Measurements from ENCODE around the genes FILIP1 and SENP6.

DNA sequence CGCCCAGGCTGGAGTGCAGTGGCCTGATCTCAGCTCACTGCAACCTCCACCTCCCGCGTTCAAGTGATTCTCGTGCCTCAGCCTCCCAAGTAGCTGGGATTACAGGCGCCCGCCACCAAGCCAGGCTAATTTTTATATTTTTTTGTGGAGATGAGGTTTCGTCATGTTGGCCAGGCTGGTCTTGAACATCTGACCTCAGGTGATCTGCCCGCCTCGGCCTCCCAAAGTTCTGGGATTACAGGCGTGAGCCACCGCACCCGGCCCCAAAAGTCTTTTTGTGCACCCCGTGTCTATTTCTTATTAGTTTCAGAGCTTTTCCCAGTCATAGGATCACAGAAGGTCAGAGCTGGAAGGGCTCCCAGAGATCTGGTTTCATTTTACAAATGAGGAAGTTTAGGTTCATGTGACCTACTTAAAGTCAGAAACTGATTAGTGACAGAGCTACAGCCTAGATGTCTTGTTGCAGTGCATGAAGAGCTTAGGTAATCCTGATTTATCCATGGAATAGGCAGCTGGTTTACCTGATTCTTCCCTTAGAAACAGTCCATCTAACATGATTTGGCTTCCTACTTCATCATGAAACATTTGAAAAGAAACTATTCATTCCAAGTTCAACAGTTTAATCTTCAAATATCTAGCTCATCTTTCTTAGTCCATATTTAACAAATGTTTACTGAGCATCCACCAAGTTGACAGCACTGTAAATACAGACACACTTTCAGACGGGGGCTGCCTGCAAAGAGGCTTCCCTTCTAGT lies 1.5 kb upstream of the OGFRL1 start:
- RRBS: no CpG with 5 or more reads among the region's 14 CpGs

- RRBS: no CpG with 5 or more reads among the region's 2 CpGs
Observed at GRCh38 chr6:71417888-71418352, 129.3 kb downstream of the OGFRL1 start.

DNA sequence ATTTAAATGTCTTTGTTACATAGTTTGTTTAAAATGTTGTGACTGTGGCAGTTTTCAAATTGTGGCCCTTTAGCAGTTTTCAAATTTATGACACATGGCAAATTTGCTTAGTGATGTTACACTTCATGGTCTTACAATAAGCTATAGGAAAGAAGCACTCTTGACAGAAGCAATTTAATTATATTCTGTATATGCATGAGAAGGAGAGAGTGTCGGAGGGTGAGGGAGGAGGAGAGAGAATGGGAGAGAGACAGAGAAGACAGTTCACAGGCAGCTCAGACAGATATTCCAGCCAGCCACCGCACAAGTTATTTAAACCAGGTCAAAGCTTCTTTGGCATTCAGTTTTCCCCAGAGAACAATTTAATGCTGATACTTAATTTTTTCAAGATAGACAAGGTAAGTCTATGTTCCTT lies 255.4 kb upstream of the KCNQ5 start:
- RRBS: no CpG with 5 or more reads among the region's 2 CpGs

GRCh38 chr6:72654061-72654699 lies 32.3 kb downstream of the KCNQ5 start:
- RRBS: no CpG with 5 or more reads among the region's 3 CpGs

DNA sequence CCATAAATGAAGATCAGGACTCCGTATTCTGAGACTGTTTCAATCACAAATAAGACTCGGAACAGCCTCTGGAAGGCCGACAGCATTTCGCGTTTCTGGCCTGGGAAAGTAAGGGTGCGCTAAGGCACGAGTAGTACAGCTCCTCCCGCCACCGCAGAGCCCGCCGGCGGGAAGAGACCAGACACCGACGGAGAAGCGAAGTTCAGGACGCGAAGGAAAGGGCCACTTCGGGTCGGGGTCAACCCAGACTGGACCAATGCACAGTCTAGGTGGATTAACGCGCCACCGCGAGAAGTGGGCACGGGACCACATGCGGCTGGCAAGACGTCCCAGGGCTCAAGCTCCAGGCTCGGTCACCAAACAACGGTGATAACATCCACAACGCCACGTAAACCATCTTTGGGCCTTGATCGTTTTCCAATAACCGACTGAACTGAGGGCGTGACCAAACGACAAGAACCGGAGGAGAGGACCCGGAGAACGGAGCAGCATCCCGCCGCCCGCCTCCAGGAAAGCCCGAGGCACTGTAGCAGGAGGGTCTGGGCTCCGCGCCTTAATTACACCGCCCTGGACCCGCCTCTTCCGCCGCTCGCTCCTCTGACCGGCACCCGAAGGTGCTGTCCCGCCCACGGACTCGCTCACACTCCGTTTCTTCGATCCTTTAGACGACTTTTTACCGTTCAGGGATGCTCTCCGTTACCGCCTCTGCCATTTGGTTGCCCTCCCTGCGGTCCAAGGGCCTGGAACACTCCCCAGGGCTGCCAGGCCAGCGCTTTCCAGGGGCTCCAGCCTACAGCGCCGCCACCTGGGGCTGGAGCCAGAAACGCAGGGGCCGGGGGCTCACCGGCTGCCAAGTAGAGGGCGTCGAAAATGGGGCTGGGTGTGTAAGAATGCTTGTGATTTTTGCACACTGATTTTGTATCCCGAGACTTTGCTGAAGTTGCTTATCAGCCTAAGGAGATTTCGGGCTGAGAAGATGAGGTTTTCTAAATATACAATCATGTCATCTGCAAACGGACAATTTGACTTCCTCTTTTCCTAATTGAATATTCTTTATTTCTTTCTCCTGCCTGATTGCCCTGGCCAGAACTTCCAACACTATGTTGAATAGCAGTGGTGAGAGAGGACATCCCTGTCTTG lies 44.1 kb downstream of the DPPA5 start:
- RRBS: 5% methylated on average over 5 of the region's 71 CpGs

DNA sequence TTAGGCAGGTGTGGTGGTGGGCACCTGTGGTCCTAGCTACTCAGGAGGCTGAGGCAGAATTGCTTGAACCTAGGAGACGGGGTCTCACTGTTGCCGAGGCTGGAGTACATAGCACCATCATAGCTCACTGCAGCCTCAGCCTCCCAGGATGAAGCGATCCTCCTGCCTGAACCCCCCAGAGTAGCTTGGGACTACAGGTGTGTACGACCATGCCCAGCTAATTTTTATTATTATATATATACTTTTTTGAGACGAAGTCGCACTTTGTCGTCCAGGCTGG lies 6.9 kb downstream of the EEF1A1 start:
- RRBS: no CpG with 5 or more reads among the region's 7 CpGs

- RRBS: no CpG with 5 or more reads among the region's 5 CpGs
Observed at GRCh38 chr6:73519803-73520029, 1.1 kb downstream of the EEF1A1 start.

- RRBS: 4% methylated on average over 7 of the region's 24 CpGs
Observed at GRCh38 chr6:73579872-73581085, 59.4 kb upstream of the EEF1A1 start.

DNA sequence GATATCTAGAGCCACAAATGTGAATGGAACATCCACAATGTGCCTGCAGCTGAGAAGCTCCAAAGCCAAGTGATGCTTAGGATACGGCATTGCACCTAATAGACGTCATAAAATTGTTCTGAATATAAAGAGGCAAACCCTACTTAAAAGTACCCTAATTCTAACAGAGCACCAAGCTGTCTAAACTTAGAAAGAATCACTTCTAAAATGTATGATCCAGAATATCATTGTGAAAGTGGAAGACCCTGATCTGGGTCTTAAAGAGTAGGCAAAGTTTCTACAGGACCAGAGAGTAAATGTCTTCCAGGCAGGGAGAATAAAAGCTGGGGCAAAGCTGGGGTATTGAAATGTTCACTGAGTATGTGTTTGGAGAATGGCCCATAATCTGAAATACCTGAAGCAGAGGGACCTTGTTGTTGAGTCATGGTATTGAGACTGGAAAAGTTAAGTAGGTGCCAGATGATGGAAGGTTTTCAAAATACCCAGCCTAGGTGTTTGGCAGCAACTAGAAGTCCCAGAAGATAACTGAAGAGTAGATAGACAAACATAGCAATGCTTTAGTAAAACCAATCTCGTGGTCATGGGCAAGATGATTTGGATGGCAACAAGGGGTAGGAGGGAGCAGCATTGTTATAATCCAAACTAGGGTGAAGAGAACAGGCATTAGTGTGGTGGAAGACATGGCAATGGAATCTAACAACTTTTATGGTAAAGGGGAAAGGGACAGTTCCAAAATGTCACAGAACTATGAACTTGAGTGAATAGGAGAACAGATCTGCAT lies 2.5 kb downstream of the FILIP1 start:
- RRBS: no CpG with 5 or more reads among the region's 3 CpGs

DNA sequence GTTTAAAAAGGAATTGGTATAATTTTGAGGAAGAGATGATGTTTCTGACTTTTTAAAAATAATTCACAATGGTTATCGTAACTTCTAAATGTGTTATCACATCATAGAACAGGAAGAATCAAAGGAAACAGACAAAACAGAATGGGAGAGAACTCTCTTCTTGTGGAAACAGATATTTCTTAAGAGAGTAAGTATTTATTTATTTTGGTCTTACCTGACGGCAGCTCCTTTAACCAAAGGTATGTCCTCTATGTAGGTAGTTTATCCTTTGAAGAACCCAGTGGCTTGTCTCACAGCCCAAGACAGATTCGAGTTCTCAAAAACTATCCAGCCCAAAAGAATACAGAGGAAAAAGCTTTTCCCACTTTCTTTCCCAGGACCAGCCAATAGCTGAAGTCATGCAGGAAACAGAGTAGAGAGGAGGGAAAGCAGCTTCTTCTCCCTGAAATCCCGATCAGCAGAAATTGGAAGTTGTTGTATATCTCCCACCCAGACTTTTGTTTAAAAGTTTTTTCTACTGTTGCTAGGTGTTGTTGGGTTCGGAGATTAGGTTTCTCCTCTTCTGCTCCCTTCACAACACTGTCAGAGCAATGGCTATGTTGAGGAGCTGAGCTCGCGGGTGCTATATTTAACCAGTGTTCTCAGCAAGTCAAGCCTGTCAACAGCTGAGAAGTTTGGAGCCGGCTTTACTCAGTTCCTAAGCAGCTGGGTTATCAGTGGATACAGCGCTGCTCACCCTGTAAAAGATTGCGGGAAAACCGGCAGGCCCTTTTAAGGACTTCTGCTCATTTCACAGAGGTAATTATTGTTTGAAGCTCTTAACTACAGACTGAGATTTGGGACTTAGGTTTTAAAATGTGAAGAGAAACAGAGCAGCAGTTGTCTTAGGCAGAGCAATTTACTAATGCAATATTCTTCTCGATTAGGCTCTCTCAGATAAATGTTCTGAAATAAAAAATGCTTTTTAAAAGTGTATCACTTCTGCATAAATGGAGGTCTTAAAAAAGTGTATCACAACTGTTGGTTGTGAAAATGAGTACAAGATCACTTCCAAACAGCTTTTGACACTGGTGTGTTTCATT lies at the start of gene FILIP1:
FILIP1 (minus strand) TSS at position 601 of the 1,082 bp plus-strand sequence.
- RRBS: 85% methylated on average over 4 of the region's 12 CpGs

DNA sequence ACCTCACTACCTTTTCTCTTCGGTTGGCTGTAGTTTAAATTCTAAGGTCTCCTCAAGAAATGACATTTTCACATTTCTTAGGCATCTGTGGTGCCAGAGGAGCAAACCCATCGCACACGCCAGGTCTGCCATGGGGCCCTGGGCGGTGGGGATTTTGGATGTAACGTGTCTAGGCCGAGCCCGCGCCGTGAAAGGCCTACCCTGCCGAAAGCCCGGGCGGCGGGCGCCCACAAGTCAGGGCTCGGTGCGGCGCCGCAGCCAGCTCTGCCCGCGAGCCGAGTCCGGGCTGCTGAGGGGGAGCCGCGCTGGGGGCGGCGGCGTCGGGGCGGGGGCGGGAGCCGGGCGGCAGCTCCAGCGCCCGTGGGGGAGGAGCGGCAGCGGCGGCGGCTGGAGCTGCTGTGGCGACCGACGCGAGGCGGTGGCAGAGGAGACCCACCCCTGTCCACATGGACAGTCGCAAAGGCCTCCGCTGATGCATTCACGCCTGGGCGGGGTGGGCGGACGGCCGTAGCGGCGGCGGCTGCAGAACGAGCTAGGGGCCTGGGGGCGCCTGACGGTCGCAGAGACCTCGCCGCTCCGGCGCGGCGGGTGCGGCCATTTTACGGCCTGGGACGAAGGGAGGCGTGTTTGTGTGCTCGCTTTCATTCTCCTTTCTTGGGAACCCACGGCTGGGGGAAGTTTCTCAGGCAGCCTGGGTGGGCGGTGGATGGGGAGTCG lies at the start of gene SENP6:
SENP6 (plus strand) TSS at position 377 of the 717 bp plus-strand sequence.
- RRBS: 3% methylated on average over 21 of the region's 71 CpGs

DNA sequence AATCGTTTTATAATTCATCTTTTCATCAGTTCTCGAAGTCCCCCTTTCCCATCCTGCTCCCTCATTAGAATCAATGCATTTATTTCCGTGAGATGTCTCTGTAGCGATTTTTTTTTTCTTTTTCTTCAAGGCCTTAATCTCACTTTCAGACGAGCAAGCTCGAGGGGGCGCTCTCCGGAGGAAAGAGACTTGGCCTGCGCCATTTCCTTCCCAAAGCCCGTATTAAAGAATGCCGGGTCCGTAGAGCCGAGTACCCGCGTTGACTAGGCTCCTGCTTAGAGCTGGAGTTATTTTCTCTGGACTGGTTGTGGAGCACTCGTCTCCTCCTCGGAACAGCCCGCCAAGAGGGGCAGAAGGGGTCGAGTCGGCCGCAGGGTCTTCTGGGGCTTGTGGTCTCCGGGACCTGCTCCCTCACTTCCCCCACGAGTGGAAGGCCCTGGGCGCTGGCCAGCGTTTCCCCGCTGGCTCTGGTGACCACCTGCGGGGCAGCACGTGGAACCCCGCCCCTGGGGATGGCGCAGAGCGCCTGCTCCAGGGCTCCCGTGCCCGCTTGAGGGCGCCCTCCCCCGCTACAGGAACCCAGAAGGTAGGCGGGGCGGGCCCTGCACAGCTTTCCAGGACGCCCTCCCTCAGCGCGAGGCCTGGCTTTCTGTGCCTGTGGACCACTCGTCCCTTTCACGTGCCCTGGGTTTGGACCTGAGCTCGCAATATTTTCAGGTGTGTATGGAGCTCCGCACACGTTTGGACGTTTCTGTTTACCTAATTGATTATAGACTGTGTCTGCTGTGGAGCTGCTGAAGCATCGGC lies 2.6 kb upstream of the MEI4 start:
- RRBS: 30% methylated on average over 2 of the region's 47 CpGs

- RRBS: no CpG with 5 or more reads among the region's 1 CpG
Observed at GRCh38 chr6:77839037-77839398, 186.2 kb downstream of the MEI4 start.

GRCh38 chr6:78910469-78910972 lies 43.2 kb downstream of the IRAK1BP1 start:
- RRBS: 15% methylated on average over 19 of the region's 47 CpGs

- RRBS: no CpG with 5 or more reads among the region's 2 CpGs
Observed at GRCh38 chr6:79041254-79041919, 36.7 kb downstream of the PHIP start.

GRCh38 chr6:79180307-79180650 lies 102.2 kb upstream of the PHIP start:
- RRBS: no CpG with 5 or more reads among the region's 3 CpGs

GRCh38 chr6:79559574-79560380 lies 22.5 kb upstream of the LCA5 start:
- RRBS: no CpG with 5 or more reads among the region's 6 CpGs

GRCh38 chr6:80394804-80395653 lies 288.6 kb downstream of the BCKDHB start:
- RRBS: no CpG with 5 or more reads among the region's 3 CpGs

- RRBS: no CpG with 5 or more reads among the region's 9 CpGs
Observed at GRCh38 chr6:81750456-81750996, 2.0 kb downstream of the TENT5A start.

DNA sequence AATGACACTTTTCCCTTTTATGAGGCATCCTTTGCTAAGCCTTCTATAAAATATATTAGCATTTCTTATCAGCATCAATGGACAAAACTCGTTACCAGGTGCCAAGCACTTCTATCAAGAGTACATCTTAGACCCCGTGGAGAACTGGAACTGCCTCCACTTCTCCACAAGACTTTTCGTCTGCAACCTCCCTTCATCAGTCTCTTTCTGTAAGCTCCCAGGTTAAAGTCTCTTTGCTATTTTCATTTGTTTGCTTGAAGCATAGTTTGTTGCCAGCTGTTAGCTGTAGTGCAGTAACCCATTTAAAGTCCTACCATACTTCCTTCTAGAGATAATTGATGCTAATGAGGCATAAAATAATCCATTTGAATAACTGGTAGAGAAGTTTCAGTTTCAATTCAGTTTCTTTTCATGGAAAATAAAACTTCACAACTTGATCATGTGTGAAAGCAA lies 68.3 kb upstream of the TENT5A start:
- RRBS: no CpG with 5 or more reads among the region's 3 CpGs